ENCODE measurements around the gene ISM1.

DNA sequence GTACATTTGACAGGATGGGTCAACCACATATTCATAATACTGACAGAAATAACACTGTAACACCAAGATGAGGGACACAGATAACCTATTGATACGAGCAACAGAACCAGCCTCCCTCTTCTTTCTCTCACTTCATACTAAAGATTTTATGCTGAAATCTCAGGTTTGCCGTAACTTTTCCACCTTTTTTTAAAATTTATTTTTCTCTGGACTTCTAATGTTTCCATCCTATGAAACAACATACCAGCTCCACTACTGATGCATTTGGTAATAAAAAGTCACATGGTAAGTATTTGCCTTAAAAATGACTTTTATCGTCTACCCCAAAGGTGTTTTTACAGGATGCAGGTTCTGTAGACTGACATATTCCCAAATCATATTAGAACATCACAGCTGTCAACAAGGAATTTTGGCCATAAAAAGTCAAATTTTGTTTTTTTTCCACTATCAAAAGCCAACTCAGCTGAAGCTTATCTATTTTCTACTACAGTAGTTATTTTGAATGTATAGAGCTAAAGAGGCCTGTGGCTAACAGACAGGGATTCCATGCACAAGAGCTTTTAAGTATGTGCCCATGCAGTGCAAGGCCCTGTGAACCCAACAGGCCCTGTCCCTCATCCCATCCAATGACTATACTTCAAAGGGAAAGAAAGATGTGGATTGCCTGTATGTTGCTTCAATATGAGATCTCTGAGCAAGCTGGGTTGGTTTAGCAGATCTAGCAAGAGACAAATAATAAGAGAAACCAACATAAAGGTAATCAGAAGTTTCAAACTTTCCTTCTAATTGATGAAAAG is 38.1 kb upstream of the HAO1 start:
- RRBS: no CpG with 5 or more reads among the region's 3 CpGs

DNA sequence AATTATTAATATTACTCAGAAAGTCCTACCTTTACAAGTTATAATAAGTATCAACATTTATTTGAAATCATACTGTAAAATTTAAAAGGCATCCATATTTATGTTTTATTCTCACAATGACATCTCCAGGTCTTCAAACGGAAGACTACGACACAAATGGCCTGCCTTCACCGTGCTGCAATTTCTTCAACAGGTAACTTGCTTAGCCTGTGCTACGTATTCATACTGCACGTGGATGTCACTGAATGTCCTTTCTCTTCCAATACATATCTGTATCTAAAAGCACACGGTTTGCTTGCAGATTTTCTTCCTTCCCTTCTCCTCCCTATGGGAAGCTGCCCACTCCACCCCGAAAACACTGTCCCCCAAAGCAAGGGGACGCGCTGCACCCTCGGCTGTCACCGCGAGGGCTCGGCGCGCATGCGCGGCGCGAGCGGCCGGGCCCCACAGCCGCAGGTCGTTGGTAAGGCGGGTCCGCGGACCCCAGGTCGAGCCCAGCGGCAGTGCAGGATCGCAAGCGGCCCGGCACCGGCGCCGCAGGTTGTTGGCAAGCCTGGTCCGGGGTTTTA is 713 bp downstream of the TMX4 start:
- RRBS: 4% methylated on average over 6 of the region's 35 CpGs

DNA sequence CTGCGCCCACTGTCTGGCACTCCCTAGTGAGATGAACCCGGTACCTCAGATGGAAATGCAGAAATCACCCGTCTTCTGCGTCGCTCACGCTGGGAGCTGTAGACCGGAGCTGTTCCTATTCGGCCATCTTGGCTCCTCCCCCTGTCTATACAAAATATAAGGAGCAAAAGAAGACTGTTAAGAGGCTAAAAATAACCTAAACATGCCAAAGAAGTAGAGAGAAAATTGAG is 468.0 kb upstream of the PLCB4 start:
- RRBS: no CpG with 5 or more reads among the region's 8 CpGs

DNA sequence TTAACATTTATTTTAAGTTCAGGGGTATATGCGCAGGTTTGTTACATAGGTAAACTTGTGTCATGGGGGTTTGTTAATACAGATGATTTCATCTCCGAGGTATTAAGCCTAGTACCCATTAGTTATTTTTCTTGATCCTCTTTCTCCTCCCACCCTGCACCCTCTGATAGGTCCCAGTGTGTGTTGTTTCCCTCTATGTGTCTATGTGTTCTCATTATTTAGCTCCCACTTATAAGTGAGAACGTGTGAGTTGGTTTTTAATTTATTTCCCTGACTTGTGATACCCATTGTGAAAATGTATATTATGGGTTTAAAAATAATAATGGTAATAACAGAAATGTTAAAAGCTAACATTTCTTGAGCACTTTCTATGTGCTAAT is 467.7 kb upstream of the PLCB4 start:
- RRBS: no CpG with 5 or more reads among the region's 3 CpGs

DNA sequence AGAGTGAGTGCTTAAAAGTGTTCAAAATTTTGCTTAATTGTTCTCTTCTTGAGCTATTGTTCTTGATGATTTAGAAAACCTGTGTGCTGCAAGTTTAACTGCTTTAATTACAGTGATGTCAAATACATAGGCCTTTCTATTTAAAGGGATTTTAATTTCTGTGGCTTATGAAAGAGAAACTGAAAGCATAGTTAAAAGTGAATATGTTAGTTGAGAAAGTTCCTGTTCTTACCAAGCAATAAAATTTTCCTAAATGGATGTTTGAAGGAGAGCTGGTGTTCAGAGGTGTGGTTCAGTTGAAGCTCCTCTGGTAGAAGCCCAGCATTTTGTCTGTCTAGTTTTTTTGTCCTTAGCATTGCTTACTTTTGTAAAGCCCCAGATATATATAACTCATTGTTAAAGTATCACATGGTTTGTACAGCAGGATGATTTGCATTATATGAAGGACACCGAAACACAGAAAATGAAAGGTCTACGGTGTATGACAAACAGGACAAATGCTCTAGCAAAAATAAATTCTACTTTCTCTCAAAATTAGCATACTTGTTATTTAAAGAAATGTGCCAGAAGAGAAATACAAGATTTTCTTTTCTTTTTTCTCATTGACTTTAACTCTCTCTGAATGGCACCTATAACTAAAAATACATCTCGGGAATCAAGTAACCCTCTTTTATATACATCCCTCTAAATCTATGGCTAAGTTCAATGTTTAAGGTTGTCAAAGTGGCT is 466.1 kb upstream of the PLCB4 start:
- RRBS: no CpG with 5 or more reads among the region's 3 CpGs

GRCh38 chr20:9166182-9166779 is 97.4 kb downstream of the PLCB4 start:
- RRBS: no CpG with 5 or more reads among the region's 11 CpGs

GRCh38 chr20:10110940-10111899 is 76.4 kb downstream of the ANKEF1 start:
- RRBS: no CpG with 5 or more reads among the region's 5 CpGs

DNA sequence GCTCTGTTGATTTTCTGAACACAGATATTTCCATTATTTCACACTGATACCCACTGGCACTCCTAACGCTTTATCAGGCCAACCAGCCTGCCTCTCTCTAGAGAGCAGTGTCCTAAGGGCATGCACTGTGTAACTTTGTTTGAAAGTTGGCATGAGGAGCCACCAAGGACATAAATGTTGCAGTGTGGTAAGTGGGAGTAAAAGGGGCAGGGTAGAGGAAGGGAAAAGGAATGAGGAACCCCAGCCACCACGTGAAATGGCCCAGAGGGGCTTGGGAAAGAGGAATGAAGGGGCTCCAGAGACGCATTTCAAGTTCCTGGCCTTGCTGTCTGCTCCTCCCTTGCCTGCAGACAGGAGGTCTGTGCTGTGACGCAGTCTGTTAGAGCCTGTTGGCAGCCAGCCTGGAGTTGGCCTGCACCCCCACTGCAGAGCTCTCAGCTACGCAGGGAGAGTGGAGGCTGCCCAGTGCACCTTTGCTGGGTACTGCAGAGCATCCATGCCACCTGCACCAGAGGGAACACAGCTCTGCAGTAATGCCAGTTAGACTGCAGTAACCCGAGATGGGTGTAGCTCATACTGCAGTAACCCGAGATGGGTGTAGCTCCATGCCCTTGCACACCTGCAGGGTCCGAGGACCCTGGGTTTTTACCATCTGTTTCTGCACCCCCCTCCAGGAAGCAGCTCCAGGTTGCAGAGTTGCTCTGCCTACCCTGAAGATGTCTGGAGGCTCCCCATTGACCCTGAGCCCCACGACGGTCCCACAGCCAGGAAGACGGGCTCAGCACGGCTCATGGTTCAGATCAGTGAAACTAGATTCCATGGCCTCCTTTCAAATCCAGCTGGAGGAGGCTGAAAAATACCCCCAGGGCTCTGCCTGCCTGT is 86.7 kb upstream of the SNAP25 start:
- RRBS: no CpG with 5 or more reads among the region's 12 CpGs

DNA sequence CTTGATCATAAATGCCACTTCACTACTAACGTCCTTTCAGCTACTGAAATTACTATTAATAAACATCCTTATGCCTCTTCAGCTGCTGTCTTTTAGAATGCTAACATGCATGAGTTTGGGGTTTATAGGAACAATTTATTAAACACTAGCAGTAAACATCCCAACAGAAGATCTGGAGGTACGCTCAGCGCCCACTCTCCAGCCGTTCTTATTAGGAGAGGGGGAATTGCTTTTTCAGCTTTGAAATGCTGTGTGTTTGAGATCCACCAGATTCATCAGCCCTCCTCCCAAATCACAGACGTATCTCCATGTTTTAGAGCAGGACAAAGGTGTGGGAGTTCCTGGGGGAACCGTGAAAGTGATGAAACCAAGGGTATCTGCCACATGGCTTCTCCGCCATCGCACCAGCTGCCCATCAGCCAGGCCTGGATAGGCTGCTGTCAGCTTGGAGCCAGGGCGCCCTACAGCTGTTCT is 52.6 kb downstream of the SNAP25 start:
- RRBS: no CpG with 5 or more reads among the region's 9 CpGs

DNA sequence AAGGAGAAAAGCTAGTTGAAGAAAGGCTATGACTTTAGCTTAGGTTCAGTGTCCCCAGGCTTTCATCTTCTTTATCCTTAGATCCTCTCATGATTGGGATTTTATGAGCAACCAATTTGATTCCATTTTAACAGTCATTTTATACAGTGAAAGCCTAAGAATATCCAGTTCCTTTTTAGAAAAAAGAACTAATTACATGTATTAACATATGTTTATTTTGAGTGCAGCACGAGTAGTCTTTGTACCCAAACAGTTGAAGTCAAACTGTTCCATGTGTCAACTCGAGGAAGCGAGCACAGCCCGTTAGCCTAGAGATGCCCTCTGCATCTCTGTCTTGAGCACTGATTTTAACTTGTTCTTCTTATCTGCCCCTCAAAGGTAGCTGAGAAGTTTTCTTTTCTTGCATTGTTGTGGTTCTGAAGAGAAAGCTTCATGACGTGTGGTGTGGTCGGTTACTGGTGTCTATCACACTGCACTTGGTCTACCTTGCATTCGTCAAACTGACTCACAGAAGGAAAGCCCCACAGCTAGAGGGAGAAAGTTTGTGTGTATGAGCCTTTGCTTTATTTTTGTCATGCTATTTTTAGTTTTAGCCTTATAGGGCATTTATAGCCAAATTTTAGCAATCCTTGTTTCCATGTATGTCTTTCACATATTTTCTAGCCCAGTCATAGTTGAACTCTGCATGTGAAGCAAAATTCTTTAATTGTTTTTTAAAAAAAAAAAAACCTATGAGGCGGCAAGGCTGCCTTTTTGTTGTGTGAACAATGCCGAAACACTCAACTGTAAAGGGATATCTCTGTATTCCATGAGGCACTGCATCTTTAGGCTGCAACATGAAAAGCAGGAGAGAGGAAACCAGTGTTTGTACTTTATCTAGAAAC is 115.1 kb downstream of the JAG1 start:
- RRBS: no CpG with 5 or more reads among the region's 9 CpGs

DNA sequence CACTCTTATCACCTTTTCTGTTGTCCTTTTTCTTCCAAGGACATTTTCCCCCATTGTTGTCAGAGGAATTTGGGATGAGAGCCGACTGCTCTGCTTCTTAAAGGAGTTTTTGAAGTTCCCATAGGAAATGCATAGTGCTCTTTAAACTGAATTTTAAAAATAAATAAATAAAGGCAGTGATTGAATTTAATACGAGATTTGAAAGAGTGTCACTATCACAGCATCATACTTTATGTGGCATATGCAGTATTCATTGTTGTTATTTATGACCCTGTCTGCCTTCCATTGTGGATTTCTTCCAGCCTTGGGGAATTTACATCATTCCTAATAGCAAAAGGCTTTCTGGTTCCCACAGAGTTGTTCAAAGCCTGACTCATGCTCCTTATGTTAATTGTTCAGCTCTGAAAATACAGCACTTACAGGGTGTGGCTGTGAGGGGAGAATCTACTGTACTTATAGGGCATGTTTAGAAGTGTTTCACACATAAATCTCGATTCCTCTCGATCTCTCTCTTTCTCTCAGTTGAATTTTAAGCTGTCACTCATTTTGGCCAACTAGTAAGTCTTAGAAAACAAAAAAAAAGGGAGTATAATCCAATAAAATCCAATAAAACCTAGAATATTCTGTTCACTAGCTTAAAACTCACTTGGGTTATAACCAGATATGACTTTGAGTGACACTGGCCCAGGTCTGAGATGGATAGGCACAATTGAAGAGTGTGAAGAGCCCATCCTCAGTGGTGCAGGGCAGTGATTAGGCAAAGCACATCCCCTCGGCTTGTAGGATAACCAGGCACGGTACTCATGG is 54.3 kb downstream of the JAG1 start:
- RRBS: no CpG with 5 or more reads among the region's 6 CpGs

DNA sequence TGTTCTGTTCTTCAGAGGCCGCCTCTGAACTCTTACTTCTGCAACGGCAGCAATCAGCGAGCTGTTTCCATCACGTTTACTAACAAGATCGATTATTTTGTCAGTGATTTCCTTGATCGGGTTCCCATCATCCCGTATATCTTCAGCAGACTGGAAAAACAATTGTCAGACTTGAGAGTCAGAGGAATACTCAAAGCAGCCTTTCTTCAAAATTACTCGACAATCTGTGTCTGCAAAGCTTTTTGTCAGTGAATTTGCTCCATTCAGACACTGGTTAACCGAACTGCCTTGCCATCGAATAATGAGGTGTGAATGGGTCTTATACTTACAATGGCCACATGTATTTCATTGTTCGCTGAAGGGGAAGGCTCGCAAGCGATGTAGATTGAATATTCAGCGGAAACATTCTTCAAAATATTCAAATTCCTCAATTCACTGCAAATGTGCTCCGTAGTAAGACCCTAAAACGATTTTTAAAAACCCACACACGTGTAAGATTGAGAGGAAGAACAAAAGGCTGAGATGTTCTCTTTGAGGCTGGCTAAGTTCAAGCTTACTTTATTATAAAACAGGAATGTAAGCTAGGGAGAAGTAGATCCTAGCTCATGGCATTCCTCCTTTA is 32.9 kb downstream of the JAG1 start:
- RRBS: no CpG with 5 or more reads among the region's 17 CpGs

- RRBS: no CpG with 5 or more reads among the region's 9 CpGs
These were observed 30.4 kb downstream of the JAG1 start for GRCh38 chr20:10643395-10643900.

DNA sequence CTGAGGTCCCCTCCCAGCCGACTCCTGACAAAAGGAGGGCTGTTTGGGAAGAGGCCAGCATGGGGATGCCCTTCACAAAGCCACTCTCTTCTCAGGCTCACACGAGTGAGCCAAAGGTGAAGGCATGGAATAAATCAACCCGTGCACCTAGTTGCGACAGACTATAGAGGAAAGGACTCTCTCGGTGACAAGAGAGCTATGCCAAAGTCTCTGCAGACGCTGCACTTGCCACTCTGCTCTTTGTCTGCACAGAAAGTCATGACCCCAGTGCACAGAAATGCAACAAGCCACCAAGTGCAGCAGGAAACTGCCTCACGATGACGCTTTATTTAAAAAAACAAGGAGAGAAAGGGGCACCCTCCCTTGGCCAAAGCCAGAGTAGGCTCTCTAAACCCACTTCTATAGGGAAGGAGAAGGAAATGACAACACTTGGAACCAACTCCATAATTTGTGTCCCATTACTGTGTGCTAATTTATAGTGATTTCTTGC is 21.0 kb downstream of the JAG1 start:
- RRBS: no CpG with 5 or more reads among the region's 8 CpGs

- RRBS: no CpG with 5 or more reads among the region's 14 CpGs
These were observed 538.2 kb upstream of the BTBD3 start for GRCh38 chr20:11379318-11380028.

- RRBS: no CpG with 5 or more reads among the region's 3 CpGs
These were observed 111.3 kb upstream of the BTBD3 start for GRCh38 chr20:11806466-11806729.

GRCh38 chr20:12048332-12048531 is 130.5 kb downstream of the BTBD3 start:
- RRBS: no CpG with 5 or more reads among the region's 1 CpG

GRCh38 chr20:13220989-13221433 is at the start of gene ISM1:
ISM1 (plus strand) TSS chr20:13221274.
- RRBS: 33% methylated on average over 22 of the region's 50 CpGs

DNA sequence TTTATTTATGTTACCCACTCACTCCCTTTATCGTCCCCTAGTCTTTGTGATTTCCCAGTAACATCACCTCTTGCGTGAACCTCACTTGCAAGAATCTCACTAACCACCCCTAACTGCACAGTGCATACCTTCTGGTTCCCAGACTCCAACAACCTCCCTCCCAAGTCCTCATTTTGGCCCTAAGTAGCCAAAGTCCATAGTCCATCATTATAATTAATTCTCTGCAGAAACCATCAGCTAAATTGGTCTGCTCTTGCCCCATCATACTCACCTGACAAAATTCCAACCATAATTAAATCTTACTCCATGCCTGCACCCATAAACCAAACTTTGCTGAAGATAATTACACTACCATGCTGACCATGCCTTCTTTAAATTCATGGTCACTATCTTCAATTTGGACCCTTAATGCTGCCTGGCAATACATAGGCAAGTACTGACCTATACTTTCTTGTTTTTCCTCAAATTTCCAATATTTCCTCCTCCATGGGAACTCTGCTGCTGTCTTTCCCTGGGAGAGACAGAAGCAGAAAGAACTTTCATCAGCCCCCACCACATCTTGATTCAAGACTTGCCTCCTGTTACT is 179.4 kb downstream of the TASP1 start:
- RRBS: no CpG with 5 or more reads among the region's 2 CpGs

Measured in CMK (cell line).